Hair follicle dermal papilla cell (primary cell): Measurements from ENCODE around the genes AP3S2 and TTLL13.

GRCh38 chr15:89115044-89115281, 26.7 kb downstream of the ABHD2 start:
- CAGE, long polyA plus RNA = no peak

DNA sequence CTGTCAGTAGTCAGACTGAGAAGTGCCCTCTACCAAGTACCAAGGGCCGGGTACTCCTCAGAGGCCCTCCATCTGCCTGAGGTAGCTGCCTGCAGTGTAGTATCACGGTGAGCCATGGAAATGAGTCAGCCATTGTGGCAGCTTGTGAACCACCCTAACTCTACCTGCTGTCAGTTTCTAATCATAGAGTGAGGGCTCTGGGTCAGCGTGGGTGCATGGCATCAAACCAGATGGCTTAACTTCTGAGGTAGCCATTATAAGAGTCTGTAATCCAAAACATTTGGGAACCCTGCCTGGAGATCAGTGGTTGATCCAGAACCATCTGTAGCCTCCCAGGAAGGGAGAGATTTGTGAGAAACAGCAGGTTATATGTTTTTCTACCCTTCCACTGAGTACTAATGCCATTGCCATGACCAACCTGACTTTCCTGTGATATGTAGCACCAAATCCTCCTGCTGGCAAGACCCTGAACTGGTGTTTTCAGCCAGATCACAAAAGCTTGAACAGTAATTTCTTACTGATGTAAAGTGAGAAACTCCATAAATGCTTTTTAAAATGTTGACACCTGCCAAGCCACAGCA, 38.9 kb downstream of the ABHD2 start:
- CAGE, long polyA plus RNA = no peak

- CAGE, long polyA plus RNA = no peak
Observed at GRCh38 chr15:89333042-89334208, 1.2 kb downstream of the POLG start.

DNA sequence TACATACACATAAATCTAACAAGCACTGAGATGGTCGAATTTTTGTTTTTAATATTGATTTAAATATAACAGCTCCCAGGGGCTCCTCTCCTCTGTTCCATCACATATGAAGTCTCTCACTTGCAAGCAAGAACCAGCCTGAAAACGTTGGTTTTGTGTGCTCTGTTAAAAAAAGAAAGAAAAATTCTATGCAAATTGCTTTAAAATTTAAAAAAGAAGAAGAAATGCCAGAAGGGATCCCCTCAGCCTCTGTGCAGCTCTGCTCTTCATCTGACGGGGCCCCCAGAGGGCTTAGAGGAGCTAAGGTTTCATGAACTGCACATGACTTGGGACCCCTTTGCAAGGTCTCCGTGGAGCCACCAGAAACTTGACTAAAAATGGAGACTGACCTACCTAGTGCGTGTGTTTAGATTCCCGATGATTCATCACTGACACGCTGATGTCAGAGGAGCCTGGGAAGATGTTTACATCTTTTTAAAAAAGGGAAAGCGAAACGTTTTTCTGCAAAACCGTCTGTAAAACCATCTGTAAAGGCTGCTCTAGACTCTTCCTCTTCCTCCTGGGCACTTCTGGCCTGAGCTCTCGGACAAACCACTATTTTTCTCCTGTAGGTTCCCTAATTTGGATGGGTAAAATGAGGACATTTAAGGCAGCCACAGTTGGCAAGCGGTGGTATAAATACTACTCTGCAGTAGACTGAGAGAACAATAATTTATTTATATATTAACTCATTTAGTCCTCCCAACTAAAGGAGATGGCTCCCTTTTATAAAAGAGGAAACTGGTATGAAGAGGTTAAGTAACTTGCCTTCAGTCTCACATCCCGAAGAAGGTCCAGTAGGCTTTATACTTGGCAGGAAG, 67.2 kb upstream of the POLG start:
- CAGE, long polyA plus RNA = no peak

DNA sequence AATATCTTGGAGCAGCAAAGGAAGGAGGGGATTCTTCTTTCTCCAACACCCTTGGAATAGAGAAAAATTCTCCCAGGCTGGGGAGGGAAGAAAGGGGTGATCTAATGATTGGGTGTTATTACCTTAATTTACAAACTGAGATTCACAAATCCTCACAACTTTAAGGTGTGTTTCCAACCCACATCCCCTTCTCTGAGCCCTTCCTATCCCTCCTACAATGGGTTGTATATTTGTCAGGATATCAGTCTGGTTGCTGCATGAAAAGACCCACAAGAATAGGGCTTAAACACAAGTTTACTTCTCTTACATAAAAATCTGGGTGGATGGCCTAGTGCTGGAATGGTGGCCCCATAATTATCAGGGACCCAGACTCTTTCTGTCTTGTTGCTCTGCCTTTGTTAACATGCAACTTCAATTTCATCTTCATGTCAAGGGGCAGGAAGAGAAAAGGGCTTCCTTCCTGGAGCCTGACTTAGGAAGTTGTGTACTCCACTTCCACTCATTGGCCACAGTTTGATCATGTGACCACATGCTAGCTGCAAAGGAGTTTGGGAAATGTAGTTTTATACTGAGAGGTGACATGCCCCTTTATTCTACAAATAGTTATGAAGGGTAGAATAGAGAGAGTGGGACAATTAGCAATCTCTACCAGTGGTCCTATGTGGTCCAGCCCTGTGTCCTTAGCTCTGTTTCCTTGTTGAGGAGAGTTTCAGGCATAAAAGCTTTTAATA, 39.4 kb downstream of the RHCG start:
- CAGE, long polyA plus RNA = no peak

DNA sequence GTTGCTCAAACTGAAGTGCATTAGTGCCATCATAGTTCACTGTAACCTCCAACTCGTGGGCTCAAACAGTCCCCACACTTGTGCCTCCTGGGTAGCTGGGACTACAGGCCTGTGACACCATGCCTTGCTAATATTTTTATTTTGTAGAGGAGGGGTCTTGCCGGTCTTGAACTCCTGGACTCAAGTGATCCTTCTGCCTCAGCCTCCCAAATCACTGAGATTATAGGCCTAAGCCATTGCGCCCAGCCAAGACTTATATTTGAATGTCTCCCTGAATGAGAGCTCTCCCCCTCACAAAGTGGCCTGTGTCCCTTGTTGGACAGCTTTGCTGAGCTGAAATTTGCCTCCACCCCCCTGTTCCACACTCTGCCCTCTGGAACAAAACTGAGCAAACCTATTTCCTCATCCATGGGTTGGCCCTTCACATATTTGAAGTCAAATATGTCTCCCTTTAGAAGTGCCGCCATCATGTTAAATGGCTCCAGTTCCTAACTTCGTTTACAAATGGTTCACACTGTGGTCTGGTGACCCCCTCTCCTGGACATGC, 4.8 kb downstream of the PLIN1 start:
- CAGE, long polyA plus RNA = no peak

DNA sequence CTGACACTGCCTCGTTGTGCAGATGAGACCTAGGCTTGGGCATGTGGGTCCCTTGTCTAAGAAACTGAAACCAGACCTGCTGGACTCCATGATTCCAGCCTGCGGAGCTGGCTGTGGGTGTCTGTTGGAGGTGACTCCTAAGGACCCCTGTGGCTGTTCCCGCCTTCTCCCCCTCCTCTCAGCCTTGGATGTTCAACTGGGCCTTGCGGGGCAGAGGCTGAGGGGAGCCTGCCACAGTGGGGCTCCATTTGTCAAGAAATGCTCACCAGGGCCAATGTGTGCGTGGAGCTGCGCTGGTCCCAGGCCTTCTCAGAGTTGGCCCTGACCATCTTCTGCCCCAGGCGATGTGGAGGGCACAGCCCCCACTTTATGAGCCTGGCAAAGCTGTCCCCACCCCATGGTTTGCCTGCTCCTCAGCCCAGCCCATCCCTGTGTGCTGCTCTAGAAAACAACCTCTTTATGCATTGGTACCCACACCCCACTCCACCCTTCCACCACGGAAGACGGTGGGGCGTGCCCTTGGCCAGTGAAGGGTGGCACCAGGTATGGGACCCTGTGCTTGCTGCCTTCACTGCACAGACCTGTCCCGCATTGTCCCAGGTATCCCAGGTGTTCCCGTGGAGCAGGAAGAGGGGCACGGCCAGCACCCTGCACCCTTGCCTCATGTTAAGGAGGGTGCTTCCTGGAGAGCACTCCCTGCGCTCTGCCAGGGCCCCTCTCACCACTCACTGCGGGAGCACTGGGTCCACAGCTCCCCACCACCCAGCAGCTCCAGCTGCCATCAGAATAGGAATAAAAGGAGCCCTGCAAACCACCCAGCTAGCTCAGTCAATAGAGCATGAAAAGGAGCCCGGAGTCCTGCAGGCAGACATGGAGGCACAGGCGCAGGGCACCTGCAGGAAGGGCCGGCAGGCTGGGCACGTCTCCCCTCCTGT, 8.0 kb downstream of the MESP2 start:
- CAGE, long polyA plus RNA = no peak

DNA sequence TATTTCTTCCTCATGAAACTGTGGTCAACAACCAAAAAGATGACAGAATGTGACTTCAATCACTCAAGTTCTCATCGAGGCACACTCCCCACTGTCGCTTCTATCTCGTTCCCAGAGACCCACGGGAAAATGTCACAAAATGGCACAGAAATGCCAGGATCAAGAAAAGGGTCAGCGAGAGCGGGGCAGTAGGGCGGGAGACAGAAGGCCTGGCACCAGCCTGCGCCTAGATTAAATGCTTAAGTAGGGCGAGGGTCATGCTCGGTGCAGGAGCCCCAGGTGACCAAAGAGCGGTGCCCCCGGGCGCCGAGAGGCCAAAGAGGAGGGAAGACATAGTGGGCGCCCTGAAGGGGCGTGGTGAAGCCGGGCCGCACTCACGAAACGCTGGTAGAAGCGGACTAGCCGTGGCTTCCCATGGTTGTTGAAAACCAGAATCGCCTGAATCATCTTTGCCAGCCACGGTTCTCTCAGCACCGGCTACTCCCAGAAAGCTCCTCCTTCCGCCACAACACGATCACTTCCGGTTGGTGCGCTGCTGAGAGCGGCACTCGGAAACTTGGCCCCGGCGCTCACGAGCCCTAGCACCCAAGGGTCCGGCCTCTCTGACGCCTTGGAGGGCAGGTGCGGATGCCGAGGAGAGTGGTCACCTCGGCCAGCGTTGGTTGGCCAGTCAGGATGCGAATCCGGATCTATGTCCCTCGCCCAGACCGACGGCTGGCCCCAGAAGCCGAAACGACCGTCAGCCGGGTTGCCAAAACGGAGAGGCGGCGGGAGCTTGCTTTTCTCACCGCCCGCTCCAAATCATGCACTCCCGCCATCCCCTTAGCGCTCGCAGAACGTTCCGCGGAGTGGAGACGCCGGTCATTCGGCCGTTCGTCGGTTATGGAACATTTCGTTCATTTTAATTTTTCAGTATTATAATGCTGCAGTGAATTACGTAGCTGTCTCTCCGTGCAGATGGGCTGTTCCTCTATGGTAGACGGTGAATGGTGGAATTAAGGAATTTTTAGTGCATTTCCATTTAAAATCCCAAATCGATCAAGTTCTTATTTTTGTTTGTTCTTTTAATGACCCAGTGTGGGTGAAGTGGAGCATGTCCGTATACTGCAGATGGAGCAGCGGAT, at the start of gene AP3S2:
Gene AP3S2, minus strand, starts transcription at position 492 of the 1,124 bp plus-strand sequence.
- CAGE, long polyA plus RNA = no peak

GRCh38 chr15:89910856-89911678, 1.7 kb downstream of the ARPIN start:
- CAGE, long polyA plus RNA = no peak

DNA sequence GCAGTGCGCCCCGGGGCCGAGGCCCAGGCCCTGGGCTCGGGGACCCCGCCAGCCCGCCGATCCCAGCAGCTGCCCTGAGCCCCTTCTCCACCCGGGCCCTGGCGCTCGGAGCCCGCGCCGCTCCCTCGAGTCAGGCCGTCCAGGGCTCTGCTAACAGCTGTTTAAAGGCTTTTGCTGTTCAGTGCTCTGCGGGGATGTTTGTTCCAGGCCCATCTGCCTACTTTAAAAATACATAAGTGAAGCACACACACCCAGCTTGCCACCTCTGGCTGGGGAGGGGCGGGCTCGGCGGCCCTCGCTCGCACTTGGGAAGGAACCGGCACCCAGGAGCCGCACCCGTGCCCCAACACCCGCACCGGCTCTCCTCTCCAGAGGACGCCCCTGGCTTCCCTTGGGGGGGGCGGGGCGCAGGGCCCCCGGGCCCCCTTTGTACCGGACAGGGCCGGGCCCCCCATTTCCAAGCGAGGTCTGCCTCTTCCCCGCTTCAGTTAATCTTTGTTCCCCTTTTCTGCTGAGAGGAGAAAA, 596 bp upstream of the ZNF710 start:
- CAGE, long polyA plus RNA = no peak

DNA sequence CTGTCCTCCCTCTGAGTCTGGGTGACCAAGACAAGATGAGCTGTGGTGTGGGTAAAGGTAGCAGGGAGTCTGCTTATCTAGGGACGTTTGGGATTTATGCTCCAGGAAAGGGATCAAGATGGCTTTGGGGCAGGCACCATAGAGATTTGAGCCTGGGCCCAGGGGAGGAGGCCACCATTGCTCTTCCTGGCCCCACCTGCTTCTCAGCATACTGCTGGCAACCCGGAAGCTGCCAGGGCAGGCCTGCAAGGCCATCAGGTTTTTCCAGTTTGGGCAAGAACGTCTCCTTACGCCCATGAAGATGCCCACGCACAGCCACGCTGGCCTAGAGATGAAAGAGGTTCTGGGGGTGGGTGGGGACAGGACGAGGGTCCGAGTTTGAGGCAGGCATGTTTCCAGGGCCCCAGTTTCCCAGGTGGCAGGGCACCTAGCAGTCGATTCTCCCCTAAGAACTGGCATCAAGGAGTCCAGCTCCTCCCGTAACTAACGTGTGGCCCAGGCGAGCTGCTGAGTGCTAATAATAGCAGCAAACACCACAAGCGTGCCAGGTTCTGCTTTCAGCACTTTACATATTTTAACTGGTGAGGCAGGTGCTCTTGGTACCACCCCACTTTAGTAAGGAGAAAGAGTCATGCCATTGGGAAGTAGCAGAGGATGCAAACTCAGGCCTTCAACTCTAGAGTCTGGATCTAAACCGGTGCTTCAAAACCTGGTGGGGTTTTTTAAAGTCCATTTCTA, 45.8 kb downstream of the ZNF710 start:
- CAGE, long polyA plus RNA = no peak

DNA sequence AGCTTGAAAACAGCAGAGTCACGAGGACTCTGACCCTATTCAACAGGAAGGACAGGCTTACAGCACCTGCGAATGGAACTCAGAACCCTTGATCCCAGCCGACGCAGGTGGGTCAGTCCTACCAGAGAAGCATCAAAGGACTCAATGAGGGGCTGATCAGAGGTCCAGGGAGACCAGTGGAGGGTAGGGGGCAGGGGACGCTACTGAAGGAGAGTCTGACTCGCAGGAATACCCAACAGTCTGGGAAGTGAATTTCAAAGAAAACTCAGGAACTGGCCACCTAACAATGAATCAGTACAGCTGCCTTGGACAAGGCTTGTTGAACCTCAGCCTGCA, 8.3 kb downstream of the IDH2 start:
- CAGE, long polyA plus RNA = no peak

DNA sequence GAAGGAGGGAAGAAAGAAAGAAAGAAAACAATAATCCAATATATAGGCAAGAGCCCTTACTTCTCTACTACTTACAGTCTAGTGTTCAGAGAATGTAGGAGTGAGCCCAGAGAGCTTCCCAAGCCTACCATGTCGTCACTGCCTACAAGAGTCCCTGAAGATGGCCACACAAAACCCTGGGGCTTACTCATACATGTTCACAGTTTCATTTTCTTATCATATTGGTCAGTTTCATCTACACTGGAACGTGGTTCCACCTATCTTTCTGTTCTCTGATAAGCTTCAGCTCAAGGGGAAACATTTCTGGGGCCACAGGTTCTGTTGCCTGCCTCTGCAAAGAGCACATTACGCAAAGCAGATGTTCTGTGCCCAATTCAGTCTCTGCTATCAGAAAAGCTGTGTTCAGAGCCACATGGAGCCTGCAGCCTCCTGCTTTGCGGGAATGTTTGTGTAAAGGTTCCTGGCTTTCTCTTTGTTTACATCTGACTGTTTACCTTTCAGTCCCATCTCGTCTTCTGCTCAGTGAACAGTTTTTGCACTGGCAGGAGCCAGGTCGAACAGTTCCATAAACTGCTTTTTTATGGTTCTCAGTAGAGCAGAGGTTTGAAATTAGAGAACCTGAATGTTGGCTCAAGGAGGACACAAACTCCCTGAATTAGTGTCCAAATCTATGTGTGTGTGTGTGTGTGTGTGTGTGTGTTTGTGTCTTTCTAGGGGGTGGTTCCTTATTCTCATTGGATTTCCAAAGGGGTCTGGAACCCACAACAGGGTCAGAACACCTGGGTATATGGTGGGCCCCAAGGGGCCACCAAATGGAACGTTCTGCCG, 47.0 kb upstream of the IDH2 start:
- CAGE, long polyA plus RNA = no peak

- CAGE, long polyA plus RNA = no peak
Observed at GRCh38 chr15:90205773-90206208, 4.7 kb downstream of the SEMA4B start.

- CAGE, long polyA plus RNA = no peak
Observed at GRCh38 chr15:90209624-90210389, 8.7 kb downstream of the SEMA4B start.

DNA sequence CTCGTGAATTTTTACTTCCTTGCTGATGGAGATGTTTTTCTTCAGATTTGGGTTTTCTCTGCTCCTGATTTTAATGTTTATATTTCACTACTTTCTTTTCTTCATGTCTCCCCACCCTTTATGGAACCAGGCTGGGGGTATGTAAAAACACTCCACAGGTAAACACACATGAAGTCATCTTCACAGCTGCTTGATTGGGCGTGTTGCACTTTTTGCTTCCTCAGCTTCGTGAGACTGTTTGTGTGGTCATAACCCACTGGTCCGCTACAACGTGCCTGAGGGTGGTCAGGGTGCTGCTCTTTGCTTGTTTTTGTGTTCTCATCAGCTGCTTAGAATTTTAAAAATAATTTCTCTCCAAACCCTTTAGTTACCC, 13.7 kb downstream of the SEMA4B start:
- CAGE, long polyA plus RNA = no peak

DNA sequence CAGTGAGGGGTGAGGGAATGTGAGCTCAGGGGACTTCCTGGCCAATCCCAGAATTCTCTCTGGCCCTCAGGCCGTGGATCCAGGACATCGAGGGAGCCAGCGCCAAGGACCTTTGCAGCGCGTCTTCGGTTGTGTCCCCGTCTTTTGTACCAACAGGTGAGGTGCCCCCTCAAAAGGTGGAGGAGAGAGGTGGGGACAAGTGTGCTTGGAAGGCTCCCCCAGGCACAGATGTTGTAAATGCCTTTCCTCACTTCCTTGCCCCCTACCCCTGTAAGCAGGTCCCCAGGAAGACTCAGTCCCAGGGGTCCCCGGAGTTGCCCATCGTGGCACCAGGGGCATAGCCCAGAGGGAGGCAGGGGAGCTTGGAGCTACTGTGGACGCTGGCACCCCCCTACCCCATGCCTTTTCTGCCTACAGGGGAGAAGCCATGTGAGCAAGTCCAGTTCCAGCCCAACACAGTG, 6.2 kb downstream of the CIB1 start:
- CAGE, long polyA plus RNA = no peak

- CAGE, long polyA plus RNA = no peak
Observed at GRCh38 chr15:90229749-90230800, 3.7 kb downstream of the CIB1 start.

DNA sequence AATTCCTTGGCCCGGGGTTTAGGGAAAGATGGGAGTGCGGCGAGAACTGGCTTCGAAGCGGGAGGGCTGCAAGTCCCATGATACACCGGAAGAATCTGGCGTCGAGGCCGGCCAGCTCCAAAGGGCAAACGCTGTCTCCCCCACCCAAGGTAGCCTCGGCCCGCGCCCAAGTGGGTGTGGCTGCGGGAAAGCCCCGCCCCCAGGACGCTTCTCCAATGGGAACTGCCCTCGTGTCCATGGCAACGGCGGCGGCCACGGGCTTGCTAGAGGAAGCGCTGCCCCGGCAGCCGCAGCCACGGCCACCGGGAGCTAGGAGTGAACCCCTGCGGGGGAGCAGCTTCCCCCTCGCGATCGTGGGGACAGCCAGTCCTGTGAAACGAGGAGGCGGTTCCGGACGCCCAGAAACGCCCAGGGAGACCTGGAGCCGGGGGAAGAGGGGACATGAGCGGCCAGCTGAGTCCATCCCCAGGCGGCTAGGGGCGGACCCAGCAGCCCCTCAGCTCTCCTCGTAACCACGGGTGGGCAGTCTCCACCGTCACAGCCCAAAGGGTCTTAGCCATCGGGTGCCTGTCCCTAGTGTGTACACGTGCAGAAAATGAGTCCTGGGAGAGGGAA, at the start of gene TTLL13:
Gene TTLL13, plus strand, starts transcription at position 266 of the 615 bp plus-strand sequence.
- CAGE, long polyA plus RNA = no peak

DNA sequence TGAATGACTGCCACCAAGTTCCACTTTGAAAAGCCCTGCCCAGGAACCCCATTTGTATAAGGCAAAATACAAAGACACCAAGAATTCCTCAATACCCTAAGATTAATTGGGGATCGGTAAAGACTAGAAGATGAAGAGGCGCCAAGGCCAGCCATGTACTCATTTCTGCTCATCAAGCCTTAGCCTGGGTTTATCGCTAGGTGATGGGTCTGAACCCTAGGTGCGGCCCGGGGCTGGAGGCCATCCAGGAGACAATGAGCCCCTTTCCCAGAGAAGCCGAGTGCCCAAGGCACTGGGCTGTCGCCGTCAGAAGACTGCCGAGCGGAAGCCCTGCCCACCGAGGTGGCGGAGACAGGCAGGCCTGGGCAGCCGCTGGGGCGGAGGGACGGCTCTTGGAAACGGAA, 428 bp upstream of the NGRN start:
- CAGE, long polyA plus RNA = no peak